Melanocyte of skin (primary cell): ENCODE measurements around the gene CMPK1.

DNA sequence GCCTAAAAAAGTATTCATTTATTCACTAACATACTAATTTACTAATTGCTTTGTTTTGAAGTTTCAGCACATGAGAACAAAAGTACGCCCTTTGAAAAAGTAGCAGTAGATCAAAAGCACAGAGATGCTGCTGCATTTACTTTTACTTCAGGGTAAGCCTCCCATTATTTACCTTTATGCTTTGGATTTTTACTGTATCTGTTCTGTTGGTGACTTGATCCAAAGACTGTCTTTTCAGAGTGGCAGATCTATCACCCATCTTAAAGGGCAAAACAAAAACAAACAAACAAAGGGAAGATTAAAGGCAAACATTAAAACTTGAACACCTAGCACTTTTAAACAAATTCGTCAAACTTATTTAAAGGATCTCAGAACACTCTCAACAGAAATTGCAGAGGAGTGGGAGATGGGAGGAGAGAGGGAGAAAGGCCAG, 15.0 kb downstream of the TEX38 start:
- CAGE, long polyA plus RNA, 2 experiments, result no peak in any of the 2 experiments

DNA sequence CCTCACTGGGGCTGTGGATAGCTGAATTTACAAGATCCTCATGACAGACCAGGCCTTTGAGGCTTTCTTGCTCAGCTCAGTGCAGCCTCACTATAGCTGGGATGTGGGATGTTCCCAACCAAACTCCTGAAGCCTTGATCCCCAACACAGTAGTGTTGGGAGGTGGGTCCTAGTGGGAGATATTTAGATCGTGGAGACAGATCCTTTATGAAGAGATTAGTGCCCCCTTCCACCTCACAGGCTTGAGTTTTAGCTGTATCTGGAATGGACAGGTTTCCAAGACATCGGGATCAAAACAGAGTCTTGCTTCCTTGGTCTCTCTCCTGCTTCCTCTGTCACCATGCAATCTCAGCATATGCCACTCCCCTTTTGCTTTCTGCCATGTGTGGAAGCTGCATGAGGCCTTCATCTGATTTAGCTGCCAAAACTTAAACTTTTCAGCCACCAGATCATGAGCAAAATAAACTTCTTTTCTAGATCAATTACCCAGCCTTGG, 13.5 kb downstream of the CYP4A11 start:
- CAGE, long polyA plus RNA, 2 experiments, result no peak in any of the 2 experiments

DNA sequence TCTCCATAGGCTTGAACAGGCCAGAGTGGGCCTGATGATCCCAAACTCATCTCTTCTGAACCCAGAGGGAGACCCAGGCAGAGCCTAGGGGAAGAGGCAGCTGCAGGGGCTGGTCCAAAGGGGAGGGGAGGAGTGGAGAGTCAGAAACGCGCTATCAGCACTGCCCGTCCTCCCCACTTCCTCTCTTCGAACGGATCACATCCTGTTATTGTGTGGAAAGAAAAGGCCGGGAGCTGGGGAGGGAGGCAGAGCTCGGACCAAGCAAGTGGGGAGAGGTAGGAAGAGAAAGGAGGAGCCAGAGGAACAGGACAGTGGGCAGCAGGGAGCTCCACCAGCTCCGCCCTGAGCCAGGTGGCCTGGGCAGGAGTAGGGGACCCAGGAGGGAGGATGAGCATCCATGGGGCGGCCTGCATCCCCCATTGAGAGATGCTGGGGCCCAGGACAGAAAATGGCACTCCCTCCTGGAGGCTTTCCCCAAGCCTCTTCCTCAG, 20.1 kb downstream of the TAL1 start:
- CAGE, long polyA plus RNA, 2 experiments, result no peak in any of the 2 experiments

GRCh38 chr1:47234924-47235853, 3.2 kb upstream of the TAL1 start:
- CAGE, long polyA plus RNA, 2 experiments, result no peak in any of the 2 experiments

- CAGE, long polyA plus RNA, 2 experiments, result no peak in any of the 2 experiments
These were observed at the start of gene CMPK1 for GRCh38 chr1:47333420-47334406. CMPK1 (plus strand) TSS chr1:47333790.

DNA sequence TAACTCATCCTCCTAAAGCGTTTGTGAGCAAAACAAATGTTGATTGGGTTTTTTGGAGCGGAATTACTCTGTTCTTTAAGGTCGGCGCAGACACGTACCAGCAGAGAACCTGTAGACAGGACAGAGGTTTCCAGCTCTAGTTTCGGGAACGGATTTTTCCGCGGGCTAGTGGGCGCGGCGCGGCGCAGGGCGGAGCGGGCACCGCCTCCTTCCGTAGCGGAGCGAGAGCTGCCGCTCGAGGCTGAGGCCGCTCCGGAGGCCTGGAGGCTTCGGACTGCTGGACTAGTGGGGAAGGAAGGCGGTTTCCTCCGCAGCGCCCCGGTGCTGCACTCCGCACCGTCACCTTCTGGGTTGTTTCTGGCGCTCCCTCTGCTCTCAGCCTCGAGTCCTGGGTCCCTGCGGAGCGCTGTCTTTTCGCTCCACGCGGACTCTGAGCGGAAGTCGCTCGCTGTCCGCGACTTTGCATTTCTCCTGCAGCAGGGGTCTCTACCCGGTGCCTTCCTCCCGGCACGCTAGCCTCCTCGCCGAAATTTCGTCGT, 6.9 kb downstream of the FOXD2 start:
- CAGE, long polyA plus RNA, 2 experiments, result no peak in any of the 2 experiments

DNA sequence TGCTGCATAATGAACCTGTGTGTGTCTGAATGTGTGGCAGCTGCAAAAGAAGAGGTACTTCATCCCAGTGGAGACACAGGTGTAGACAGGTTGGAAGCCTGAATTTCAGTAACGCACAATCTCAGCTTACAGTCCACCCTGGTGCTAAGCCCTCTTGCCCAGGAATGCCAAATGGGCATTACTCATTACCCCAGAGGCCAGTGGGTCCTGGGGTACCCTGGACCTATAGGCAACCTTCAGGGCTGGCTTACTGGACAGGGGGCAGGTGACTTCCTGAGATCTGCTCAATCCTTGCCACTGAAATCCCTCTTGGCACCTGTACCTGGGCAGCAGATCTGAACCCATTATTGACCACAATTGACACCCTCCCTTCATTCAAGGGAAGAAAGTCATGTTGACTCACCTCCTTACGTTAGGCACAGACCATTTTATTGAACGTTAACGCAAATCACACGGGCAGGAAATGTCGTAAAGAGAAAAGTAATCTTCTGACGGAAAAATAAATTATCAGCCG, 120.6 kb downstream of the FOXD2 start:
- CAGE, long polyA plus RNA, 2 experiments, result no peak in any of the 2 experiments

- CAGE, long polyA plus RNA, 2 experiments, result no peak in any of the 2 experiments
These were observed 858 bp downstream of the TRABD2B start for GRCh38 chr1:47996025-47997029.

GRCh38 chr1:48077873-48078304, 80.7 kb upstream of the TRABD2B start:
- CAGE, long polyA plus RNA, 2 experiments, result no peak in any of the 2 experiments

DNA sequence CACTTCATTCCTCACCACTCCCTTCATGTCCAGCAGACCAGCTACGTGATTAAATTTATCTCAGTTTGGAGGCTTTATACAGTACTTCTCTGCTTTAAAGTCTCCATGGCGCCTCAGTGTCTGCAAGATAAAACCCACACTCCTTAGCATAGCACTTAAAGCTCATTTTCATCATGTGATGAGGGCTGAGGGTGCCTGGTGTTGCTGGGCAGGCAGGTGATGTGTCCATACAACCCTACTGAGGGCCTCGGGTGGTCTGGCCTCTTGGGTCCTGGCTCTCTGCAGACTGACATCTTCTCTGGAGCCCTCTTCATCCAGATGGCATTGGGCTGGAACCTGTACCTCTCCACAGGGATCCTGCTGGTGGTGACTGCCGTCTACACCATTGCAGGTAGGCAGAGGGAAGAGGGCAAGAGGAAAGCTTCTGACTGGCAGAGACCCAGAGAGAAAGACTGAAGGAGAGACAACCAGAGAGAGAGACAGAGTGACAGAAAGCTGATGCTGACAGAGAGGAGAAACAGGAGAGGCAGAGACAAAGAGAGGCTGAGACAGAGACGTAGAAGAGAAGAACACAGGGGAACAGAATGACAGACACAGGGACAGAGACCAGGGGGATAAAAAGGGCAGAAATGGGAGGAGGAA, 7.9 kb downstream of the SLC5A9 start:
- CAGE, long polyA plus RNA, 2 experiments, result no peak in any of the 2 experiments

DNA sequence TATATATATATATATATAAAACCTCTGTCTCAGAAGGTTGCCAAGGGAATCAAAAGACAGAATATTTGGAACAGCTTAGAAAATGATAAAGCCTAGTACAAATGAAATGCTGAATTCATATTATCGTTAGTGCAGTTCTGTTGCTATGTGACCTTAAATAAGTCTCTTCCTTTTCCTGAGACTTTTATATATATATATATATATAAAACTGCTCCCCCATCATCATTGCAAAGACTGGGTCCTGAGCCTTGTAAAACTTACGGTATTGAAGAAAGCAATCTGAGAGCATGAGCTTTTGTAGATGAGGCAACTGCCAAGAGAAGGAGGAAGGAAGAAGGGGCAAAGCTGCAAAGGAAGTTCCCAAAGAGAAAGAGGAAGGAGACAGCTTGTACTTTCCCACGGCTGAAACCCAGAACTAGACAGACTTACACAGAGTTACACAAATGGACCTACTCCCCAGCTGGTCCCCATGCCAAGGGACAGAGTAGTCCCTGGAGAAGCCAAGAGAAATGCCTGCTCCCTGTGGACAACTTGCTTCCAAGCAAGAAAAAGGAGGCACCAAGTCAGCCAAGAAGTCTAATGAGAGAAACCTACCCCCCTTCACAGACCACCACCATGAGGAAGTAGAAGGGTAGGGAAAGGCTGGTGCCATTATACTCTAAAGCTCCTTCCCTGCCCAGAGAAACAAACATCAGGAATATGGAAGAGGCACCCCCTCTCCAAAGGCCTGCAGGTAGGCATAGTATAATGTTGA, 22.6 kb downstream of the SLC5A9 start:
- CAGE, long polyA plus RNA, 2 experiments, result no peak in any of the 2 experiments

DNA sequence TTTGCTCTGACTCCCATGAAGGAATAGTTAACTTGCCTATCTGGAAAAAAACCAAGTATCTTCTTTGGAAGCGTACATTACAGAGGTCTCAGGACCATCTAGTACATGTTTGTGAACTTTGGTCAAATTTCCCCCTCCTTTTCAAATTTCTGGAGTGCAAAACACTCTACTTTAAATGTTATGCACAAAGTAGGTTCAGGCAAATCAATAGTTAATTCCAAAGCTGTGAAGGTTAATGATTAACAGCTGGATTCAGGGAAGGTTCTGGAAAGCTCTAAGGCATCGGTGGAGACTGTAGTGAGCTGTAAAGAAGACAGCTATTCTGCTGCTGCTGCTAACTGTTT, 70.9 kb downstream of the ELAVL4 start:
- CAGE, long polyA plus RNA, 2 experiments, result no peak in any of the 2 experiments

- CAGE, long polyA plus RNA, 2 experiments, result no peak in any of the 2 experiments
These were observed 201.4 kb downstream of the FAF1 start for GRCh38 chr1:50758444-50759236.

DNA sequence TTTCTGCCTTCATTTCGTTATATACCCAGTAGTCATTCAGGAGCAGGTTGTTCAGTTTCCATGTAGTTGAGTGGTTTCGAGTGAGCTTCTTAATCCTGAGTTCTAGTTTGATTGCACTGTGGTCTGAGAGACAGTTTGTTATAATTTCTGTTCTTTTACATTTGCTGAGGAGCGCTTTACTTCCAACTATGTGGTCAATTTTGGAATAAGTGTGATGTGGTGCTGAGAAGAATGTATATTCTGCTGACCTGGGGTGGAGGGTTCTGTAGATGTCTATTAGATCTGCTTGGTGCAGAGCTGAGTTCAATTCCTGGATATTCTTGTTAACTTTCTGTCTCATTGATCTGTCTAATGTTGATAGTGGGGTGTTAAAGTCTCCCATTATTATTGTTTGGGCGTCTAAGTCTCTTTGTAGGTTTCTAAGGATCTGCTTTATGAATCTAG, 51.9 kb downstream of the FAF1 start:
- CAGE, long polyA plus RNA, 2 experiments, result no peak in any of the 2 experiments

DNA sequence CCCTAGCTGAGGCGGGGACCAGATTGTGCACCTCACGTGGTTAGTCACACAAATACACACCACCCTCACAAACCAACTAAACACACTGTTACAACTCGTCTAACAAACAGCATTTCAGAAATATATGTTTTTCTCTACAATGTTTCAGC, 299 bp upstream of the FAF1 start:
- CAGE, long polyA plus RNA, 2 experiments, result no peak in any of the 2 experiments

- CAGE, long polyA plus RNA, 2 experiments, result no peak in any of the 2 experiments
These were observed 7.4 kb downstream of the CDKN2C start for GRCh38 chr1:50977537-50977654.

DNA sequence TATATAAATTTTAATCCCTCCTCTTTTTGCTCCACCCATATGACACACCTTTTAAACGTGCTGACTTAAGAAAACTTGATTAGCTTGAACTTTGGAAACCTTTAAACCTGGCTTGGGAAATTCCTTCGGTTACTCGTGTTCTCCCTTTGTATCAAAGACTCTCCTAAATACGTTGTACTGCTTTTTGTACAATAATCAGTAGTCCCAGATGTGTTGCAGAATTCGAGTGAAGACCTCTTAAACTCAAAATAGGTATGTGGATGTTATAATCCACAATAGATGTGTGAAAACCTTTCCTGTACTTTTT, 1.3 kb downstream of the RNF11 start:
- CAGE, long polyA plus RNA, 2 experiments, result no peak in any of the 2 experiments

GRCh38 chr1:51334746-51335262, 4.4 kb upstream of the TTC39A start:
- CAGE, long polyA plus RNA, 2 experiments, result no peak in any of the 2 experiments

GRCh38 chr1:51444695-51445191, 74.3 kb downstream of the EPS15 start:
- CAGE, long polyA plus RNA, 2 experiments, result no peak in any of the 2 experiments

GRCh38 chr1:51491660-51491859, 27.5 kb downstream of the EPS15 start:
- CAGE, long polyA plus RNA, 2 experiments, result no peak in any of the 2 experiments